OCI-LY7 (cell line): ENCODE results near the genes EPB41L4A and FEM1C.

DNA sequence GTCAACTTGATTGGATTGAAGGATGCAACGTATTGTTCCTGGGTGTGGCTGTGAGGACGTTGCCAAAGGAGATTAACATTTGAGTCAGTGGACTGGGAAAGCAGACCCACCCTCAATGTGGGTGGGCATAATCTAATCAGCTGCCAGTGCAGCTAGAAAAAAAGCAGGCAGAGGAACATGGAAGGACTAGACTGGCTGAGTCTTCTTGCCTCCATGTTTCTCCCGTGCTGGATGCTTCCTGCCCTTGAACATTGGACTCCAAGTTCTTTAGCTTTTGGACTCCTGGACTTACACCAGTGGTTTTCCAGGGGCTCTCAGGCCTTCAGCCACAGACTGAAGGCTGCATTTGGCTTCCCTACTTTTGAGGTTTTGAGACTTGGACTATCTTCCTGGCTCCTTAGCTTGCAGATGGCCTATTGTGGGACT lies 313.4 kb downstream of the TMEM232 start:
- PRO-cap = no peak
- RAMPAGE, long total RNA = no peak

GRCh38 chr5:110917416-110918003 lies 154.0 kb upstream of the TSLP start:
- PRO-cap = no peak
- RAMPAGE, long total RNA = no peak

- PRO-cap = no peak
- RAMPAGE, long total RNA = no peak
These were observed 173.3 kb upstream of the NREP start for GRCh38 chr5:111930281-111930705.

- PRO-cap = no peak
- RAMPAGE, long total RNA = no peak
These were observed 257.0 kb downstream of the EPB41L4A start for GRCh38 chr5:112162098-112162455.

DNA sequence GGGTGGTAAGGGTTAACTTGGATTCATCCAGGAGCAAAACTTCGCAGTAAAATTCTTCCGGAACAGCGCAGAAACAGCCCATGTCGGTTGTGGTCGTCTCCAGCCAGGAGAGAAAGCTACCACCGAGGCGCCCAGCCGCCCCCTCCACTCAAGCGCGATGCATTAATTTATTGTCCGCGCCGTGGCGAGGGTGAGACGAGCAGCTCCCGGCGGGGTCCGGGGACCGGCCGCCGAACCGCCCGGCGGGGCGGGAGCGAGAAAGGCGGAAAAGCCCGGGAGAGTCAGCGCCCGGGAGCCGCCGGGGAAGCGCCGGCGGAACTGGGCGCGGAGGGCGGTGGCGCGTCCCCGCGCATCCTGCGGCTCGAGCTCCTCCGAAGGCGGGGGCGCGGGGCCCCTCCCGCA lies at the start of gene EPB41L4A:
EPB41L4A (minus strand) TSS at position 320 of the 402 bp plus-strand sequence.
- PRO-cap = no peak
- RAMPAGE, long total RNA = no peak

DNA sequence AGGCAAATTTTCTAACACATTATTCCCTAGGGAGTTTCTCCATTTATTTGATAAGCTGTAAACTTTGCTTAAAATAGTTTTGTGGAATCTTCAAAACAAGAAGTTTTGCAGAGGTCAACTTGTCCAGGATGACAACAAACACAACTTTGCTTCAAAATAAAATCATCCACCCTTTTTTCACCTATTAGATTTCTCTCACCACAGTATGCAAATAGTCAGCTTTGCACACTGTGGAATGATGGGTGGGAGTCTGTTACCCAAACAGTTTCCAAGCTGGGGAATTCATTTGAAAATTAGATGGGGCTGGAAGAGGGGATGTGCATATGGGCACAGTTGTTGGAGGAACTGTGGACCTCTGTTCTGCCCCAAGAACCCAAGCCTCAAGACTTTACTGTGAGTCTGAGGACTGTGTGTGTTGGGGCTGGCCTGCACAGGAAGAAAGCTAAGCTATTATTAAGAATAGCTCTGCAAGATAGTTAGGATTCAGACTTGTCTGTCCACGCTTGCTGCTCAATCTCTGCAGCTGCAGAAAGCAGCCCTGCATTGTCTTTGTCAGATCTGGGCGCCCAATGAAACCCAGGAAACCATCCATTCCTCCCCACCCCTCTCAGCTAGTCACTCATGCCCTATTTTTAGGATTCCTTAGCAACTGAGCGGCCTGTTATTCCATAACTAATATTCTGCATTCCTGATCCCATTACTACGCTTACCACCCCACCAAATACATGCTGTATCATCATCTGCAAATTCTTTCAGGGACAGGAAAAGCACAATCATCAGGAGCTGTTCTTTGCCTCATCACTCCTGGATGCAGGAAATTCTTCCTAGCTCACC lies 53.1 kb upstream of the APC start:
- PRO-cap = no peak
- RAMPAGE, long total RNA = no peak

DNA sequence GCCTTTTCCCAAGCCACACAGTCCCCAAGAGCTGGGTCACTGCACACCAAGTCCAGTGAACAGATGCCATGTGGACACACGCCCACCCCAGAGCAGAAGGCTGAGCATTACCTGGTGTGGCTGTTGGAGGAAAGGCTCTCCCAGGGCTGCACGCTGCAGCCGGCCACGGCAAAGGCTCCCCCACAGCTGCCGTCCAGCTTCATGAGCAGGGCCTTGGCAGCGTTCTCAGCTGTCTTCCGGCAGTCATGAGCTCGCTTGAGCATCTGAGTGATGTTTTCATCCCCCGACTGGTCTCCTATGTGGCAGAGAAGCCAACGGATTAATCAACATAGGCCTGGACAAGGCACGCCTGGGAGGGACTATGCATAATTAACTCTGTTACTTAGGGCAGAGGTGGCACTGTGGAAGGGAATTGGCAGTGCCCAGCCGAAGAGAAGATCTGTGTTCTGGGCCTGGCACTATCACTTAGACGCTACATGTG lies 87.3 kb downstream of the DCP2 start:
- PRO-cap = no peak
- RAMPAGE, long total RNA = no peak

- PRO-cap = no peak
- RAMPAGE, long total RNA = no peak
These were observed 226.5 kb downstream of the DCP2 start for GRCh38 chr5:113203122-113203554.

GRCh38 chr5:113293638-113294245 lies 141.0 kb downstream of the TSSK1B start:
- PRO-cap = no peak
- RAMPAGE, long total RNA = no peak

- PRO-cap = no peak
- RAMPAGE, long total RNA = no peak
These were observed 936 bp downstream of the YTHDC2 start for GRCh38 chr5:113514457-113514803.

DNA sequence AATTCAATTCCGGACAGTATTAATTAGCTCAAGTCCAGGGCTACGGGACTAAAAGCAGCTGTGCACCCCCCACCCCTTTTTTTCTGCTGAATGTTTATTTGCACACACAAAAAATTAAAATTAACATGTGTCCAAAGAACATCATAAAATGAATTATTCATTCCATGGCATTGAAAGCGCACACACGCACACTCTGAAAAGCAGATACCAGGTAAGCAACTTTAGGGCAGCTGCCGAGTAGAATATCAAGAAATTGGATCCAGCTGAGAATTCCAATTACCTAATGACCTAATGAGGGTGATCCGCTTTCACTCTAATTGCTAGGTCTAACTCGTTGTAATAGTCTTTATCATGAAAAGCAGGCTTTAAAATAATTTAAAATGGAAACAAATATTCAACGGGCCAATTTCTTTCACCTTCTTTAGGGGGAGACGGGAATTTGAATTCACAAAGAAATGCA lies 1.7 kb upstream of the KCNN2 start:
- PRO-cap = no peak
- RAMPAGE, long total RNA = no peak

GRCh38 chr5:115375691-115376514 lies 79.4 kb upstream of the CCDC112 start:
- PRO-cap = no peak
- RAMPAGE, long total RNA = no peak

- PRO-cap = no peak
- RAMPAGE, long total RNA = no peak
These were observed 96.3 kb upstream of the CCDC112 start for GRCh38 chr5:115392746-115393143.

DNA sequence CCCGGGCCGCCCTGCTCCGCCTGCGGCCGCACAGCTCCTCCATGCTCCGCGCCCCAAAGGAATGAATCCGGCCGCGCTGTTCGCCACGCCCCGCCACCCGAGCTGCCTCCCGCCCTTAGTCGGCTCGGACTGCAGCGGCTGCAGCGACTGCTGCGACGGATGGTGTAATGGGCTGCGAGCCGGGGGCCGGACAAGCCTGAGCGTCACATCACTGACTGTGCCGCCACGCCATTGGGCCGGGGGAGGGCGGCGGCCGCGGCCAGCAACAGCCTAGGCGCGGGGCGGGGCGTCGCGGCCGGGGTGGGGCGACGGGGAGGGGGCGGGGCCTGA lies at the start of gene FEM1C:
FEM1C (minus strand) TSS at position 166 of the 330 bp plus-strand sequence.
- PRO-cap = bidirectional peak, plus-strand start outside the sequence, minus-strand start at position 63 of the sequence
- RAMPAGE, long total RNA = no peak

DNA sequence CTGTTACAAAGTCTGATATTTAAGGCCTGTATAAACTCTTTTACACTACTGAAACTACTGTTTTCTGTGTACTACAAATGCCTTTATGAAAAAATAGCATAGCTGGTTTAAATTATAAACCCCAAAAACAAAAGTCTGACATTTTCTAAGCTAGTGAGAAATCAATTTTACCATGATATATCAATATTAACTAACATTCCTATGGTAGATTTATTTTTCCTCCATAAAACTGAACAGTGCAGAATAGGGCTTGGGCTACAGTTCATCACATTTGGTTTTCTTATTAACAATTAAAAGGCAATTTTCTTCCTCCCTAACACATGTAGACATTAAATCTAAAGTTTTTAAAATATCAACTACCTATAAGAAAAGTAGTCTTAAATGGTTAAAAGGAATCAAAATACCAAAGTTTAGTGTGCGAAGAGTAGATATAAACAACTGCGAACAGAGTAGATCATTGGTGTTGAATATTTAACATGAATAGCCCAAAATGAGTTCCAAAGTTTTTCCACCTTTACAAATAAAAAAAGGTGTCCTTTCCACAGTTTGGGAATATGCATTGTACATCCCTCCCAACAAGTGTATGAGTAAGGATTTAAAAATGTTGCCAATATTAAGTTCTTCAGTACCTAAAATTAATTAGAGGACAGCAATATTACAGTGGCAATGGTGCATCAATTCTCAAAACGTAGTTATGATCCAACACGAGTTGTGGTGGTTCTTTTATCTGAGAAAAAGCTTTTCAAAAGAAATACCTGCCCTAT lies 10.1 kb downstream of the TMED7 start:
- PRO-cap = no peak
- RAMPAGE, long total RNA = no peak

DNA sequence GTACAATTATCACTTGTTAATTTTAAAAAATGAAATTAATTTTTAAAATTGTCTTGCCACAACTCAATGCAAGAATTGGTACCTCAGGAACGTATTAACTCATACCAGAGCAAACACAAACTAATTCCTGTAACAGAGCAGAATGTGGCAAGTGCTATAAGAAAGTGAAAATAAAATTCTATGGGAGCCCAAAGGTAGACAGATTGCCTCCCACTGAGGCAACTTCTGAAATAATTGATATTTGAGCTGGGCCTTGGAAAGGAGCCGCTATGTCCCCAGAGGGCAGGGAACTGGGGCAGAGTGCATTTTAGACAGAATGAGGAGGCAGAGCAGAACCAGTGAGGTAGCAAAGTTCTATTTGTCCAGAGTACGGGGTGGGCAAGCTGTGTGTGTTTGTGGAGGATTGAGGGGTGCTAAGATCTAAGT lies 19.9 kb downstream of the CDO1 start:
- PRO-cap = no peak
- RAMPAGE, long total RNA = no peak

DNA sequence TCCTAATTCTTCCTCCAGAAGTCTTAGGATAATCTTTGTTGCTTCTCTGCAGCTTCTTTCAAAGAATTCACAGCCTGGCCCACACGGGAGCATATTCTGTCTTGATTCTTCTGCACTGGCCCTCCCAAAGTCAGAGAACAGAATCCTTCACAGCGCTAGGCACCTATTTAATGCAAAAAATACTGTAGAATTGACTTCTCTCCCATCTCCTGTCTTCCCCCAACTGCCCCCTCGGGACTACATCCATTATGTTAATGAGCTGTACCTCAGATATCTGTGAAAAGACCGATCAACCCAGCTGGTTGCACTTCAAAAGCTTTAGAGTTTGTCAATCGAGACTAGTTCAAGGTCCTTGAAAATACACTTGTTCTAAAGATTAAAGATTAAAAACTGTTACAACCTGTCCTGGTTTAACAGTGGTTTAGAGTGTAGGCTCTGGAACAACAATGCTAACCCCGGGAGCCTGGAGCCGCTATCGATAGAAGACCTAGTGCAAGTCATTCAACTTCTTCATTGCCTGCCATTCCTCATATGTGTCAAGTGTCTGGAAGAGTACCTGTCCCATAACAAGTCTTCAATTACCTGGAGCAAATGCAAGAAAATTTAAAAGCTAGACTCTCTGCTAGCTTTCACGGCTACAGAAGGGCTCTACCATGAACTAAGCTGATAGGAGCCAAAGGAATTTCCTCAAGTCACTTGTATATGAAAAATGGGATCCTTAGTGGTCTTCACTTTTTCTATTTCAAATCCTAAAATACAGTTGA lies 2.0 kb downstream of the CDO1 start:
- PRO-cap = no peak
- RAMPAGE, long total RNA = no peak

- PRO-cap = bidirectional peak, plus-strand start at chr5:116039016, minus-strand start at chr5:116038988; unidirectional peak, plus-strand start at chr5:116039016
- RAMPAGE, long total RNA = no peak
These were observed 6.5 kb downstream of the ARL14EPL start for GRCh38 chr5:116038746-116039132.

- PRO-cap = no peak
- RAMPAGE, long total RNA = no peak
These were observed 161.0 kb downstream of the SEMA6A start for GRCh38 chr5:116413606-116414065.

DNA sequence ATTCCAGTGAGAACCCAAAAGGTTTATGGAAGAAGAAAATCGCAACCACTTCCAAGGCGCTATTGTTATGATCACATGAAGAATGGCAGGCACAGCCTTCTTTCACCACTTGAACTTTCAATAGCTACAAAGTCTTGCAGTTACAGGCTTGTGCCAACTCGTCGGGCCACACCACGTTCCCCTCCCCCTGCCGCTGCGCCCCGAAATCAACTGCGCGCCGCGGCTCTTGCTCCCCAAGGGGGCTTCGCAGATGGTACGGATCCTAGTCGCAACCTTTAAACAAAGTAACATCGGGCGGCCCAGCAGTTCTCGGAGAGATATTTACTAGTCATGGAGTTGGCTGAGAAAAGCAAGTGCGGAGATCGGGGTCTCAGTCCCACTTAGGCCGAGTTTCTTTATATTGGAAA lies 993 bp upstream of the SEMA6A start:
- PRO-cap = no peak
- RAMPAGE, long total RNA = no peak